ENCODE measurements around the gene RIPPLY3.

GRCh38 chr21:34974108-34974621 is 74.9 kb downstream of the RUNX1 start:
- PRO-cap: no peak

DNA sequence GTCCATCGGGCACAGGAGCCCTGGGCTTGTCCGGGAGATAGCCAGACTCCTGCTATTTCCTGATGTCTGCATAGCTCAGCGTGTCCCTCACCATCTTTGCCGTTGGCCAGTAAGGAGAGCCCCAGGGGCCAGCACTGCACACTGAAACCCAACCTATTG is 2.3 kb downstream of the RUNX1 start:
- PRO-cap: no peak

GRCh38 chr21:35050129-35050401 is 963 bp upstream of the RUNX1 start:
- PRO-cap: no peak

- PRO-cap: no peak
Measured at GRCh38 chr21:35072789-35073440, 23.8 kb upstream of the RUNX1 start.

DNA sequence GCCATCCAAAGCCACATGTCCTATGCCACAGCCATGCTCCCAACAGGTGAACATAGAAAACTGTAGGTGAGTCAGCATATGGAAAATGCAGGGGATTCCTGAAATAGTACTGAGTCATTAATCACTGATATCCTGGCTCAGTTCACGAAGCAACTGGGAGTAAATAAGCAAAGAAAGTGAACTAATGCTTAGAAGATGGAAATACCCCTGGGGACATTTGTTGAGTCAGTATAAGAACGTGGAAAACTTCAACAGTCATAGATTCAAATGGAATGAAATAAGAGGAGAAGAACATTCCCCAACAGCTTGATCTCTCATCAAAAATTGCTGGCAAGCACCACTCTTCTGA is 148.9 kb upstream of the RUNX1 start:
- PRO-cap: no peak

GRCh38 chr21:35503520-35504092 is 454.5 kb upstream of the RUNX1 start:
- PRO-cap: no peak

GRCh38 chr21:36070819-36071498 is 1.1 kb downstream of the CBR1 start:
- PRO-cap: no peak

- PRO-cap: no peak
Measured at GRCh38 chr21:36197379-36197639, 40.7 kb downstream of the DOP1B start.

DNA sequence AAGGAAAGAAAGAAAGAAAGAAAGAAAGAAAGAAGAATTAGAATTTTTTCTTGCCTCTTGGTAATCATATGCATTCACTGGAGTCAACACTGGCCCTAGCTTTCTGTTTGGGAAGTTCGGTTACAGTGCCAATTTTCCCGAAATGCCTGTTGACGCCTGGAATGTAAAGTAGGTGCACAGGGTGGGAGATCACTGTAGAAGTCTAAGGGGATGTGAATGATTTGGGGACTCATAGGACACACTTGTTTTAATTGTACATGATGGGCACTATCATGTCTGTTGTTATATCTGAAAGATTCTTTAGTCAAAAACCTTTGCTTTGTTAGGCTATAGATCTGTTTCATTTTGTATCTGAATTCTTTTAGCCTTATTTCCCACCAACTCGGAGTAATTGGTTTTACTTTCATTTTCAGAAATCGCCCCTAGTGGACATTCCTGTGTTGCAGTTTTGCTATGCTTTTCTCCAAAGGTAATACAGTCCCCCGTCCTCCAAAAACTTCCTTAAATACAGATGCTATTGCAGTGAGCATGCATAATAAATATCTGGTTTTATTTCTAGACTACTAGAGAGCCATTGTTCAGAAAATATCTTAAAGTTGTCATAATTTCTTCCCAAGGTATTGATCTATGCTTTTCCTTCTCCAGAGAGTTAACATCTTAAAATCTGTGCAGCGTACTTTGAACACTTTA is 59.6 kb upstream of the MORC3 start:
- PRO-cap: no peak

DNA sequence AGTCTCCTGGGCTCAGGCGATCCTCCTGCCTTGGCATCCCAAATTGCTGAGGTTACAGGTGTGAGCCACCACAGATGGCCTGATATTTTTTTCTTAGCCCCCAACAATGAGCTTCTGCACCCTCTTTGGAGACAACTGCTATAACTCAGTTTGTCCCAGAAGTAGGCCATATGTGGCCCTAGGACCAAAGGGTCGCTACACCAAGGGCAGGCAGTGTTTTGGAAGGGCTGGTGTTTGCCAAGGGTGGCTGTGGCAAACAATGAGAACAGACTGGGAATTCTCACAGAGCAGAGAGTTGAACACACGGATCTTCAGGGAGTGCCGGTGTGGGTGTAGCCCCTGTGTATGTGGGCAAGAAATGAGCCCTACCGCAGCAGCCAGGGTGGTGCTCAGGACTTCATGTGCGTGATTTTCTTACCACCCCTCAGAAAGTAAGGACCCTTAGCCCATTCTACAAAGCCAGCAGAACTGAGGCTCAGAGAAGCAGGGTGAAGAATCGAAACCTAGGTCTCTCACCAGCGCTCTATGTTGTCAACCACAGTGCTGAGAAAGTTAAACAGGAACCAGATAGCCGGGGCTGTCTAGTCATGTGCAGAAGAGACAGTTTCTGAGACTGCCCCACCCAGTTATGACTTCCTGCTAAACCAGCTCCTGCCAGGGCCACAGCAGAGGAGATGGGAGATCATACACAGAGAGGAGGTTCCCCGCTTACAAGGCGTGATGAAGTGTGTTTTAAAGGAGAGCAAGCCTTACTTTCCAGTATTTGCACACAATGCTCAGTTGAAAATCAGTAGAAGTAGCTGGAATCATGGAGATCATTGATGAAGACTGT is 22.0 kb upstream of the MORC3 start:
- PRO-cap: no peak

DNA sequence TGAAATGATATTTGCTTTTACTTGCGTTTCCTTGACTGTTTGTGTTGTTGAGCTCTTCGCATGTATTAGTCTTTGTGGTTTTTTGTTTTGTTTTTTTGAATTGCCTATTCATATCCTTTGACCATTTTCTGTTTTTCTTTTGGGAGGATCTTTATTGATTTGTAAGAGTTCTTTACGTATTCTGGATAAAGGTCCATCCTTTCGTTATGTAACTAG is 1.2 kb downstream of the MORC3 start:
- PRO-cap: no peak

GRCh38 chr21:36698194-36698576 is 730 bp upstream of the SIM2 start:
- PRO-cap: no peak

DNA sequence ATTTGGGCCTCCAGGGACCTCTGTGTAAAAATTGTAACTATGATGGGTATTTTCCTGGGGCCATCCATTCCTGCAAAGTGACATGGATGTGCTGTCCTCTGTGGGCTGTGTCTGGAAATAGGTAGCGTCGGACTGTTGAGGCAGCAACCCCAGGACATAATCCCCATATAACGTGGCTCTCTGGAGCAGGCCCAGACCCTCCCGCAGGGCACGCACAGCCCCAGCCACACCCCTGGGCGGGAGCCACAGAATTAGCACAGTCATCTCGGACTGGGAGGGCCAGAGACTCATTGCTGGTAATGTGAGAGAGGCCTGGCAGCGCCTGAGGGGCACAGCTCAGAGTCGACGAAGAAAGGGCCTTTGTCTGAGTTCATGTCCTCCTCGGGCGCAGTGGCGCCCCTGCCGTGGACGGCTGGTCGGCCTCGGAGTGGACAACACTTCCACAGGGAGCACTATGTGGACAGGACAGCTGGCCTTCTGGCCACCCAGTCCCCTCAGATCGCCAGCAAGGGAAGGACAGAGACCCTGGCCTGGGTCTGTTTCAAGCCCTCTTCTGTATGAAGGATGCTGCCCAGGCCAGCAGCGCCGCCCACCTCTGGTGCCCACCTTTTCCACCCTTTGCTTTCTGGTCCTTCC is 20.1 kb downstream of the SIM2 start:
- PRO-cap: no peak

DNA sequence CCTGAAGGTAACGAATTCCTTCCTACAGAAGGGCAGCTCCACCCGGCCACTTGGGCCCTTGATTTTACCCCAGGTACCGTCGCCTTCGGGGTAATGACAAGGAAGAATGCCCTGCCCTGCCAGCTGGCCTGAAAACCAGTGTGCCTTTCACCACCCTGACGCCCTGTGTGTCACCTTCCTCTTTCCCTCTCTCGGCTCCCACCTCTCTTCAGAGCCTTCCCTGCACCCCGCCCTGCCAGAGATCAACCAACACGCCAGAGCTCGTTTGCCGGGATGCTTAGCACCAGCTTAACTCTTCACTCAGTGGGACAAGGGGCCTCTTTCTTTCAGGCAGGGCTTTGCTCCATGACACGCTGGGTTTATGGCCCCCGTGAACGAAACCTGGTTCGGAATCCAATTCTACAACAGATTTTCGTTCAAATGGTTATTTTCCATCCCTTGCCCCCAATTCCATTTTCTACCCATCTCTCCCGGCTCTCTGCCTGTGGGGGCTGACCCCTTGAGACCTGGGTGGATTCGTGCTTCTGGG is 86.1 kb downstream of the SIM2 start:
- PRO-cap: no peak

- PRO-cap: no peak
Measured at GRCh38 chr21:36788096-36788866, 89.4 kb downstream of the SIM2 start.

- PRO-cap: bidirectional peak, plus-strand start at chr21:37006702, minus-strand start at chr21:37006592
Measured at GRCh38 chr21:37006162-37007447, at the start of gene RIPPLY3. TSS of gene RIPPLY3 (plus strand) at chr21:37006702.

GRCh38 chr21:37009768-37010477 is 3.4 kb downstream of the RIPPLY3 start:
- PRO-cap: no peak

DNA sequence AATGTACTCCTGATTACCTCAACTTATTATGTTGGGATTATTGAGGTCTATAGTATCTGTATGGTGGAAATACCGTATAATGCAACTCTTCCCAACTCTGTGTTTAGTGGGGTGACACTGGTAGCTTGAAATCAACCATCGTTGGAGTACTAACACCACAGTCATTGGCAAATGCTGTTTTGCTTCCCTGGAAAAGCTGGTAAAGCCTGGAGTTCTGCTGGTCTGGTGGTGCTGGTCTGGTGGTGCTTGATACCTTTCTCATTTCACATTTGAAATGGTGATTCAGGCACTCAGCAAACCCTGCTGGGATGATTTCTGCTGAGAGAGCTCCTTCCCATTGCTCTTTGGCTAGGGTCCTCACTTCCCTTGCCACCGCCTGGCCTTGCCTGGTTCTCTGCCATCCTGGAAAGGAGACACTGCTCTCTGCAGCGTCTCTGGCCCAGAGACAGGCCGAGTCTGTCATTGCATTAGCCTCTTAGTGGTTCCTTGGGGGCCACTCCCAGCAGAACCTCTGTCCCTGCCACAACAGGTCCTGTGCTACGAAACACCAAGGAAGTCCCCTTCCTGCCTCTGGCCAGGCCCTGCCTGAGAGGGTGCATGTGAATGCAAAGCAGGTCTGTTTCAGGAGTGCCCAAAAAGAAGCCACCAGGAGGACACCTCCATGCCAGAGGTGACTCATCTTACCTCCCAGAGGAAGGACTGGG is 59.9 kb downstream of the VPS26C start:
- PRO-cap: no peak

- PRO-cap: no peak
Measured at GRCh38 chr21:37380745-37381101, 14.2 kb downstream of the DYRK1A start.

DNA sequence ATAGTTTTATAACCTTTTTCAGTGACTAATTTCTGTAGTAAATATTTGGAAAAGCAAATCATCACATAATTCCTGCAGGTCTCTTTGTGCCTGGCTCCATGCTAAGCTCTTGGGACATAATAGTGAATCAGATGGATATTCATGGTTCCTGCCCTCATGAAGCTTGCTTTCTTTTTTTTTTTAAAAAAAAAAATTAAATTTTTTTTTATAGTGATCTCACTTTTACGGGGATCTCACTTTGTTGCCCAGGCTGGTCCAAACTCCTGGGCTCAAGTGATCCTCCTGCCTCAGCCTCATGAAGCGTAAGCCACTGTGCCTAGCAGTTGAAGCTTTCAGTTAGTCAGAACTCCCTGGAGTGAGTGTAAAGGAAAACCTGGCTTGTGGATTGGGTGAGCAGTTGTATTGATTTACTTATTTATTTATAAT is 15.5 kb downstream of the DYRK1A start:
- PRO-cap: no peak

All from neural crest cell (in vitro differentiated cells).